Spleen (tissue), 7 donors: ENCODE measurements around the genes NOX1, GLA, ARMCX4, TCEAL2, ZCCHC18 and RIPPLY1.

DNA sequence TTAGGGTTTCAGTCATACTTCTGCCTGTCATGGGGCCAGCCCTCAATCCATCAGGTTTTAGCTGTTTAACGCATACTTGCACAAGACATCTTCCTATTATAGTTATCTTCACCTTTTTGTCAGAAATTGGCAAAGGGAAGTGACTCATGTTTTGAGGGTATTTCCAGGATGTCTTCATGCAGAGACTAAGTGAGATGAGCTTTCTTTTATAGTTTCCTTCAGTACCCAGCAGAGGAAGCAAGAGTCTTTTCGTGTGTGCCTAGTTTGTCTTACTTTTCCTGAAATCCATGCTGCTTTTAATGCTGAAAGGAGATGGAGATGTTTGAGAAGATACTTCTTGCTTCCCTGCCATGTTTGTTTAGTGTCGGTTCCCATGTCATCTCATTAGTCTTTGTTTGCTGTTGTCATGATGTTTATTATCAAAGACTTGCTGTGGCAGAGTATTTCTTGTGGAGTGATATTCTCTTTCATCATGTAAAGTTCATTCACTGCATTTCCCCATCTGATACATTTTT is 9.6 kb downstream of the CSTF2 start:
- PRO-cap, 4 experiments: no peak in any of the 4 experiments
- RAMPAGE, long total RNA, 4 experiments: no peak in any of the 4 experiments

GRCh38 chrX:100874222-100874419 is at the start of gene NOX1:
Gene NOX1, minus strand, starts transcription at chrX:100874359.
- PRO-cap, 4 experiments: no peak in any of the 4 experiments
- RAMPAGE, long total RNA, 4 experiments: no peak in any of the 4 experiments

GRCh38 chrX:101164556-101165544 is 54.7 kb upstream of the DRP2 start:
- PRO-cap, 4 experiments: no peak in any of the 4 experiments
- RAMPAGE, long total RNA, 4 experiments: no peak in any of the 4 experiments

DNA sequence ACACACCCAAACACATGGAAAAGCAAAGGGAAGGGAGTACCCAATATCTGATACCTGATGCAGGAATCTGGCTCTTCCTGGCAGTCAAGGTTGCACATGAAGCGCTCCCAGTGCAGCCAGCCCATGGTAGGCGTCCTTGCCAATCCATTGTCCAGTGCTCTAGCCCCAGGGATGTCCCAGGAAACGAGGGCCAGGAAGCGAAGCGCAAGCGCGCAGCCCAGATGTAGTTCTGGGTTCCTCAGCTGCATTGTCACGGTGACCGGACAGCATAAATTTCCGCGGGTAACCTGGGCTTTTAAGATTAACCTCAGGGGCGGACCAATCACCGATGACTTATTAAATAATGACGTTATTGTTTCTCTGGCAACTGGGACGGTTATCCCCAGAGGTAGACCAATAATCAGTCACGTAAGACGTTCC is at the start of gene GLA:
GLA (minus strand) TSS at position 270 of the 420 bp plus-strand sequence.
- PRO-cap, 4 experiments: peak in 4 of 4 experiments; most common minus-strand start position 231 of the sequence (in 3)
- RAMPAGE, long total RNA, 4 experiments: start-site peak on the minus strand in 3 of 4 experiments, centred at positions 207 to 255 of the sequence, 34 to 89 reads per replicate

DNA sequence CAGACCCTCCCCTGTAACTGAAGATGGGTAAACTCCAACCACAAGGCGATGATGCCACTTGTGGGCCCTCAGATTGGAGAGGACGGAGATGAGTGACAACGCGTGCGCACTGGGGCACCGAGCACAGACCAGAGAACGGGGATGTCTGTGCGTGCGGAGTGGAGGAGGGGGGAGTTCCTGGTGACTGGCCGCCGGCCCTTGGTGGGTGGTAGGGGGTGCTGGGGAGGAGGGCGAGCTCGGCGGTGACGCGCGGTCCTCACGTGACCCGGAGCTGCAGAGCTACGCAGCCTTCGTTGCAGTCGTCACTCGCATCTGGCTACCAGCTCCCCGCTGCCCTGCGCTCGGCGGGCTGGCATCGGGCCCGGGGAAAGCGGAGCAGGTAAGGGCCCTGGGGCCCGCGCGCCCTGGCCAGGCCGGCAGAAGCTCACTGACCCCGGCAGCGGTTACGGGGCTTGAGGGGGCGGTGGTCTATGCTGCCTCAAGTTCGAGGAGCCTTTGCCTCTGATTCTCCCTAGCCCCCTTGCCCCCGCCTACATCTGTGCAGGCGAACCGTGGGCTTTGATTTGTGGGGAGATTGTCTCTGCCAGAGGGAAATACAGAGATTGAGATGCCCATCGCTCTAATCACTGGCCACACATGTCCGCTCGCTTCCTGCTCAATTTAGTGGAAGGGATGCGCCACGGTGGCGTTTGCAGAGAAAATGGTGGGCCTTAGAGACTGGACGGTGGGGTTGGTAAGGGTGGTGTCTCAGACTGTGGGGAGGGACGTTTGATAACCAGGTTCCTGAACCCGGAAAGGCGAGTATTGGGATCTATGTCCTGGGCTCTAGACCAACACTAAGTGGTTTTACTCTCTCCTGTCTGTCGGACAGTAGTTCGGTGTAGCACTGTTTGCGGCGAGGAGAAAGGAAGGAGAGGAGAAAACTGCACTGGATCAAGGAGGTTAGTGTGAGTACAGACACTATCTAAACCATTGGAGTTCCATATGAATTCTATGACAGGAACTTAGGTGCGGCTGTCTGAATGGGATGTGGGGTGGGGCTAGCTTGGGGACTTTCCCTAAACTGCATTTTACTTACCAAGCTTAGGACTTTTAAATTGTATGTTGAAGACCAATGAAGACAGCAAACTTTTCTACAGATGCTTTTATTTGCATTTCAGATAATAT is at the start of gene ARMCX4:
ARMCX4 (plus strand) TSS at position 305 of the 1,167 bp plus-strand sequence.
- PRO-cap, 4 experiments: peak in 4 of 4 experiments; most common plus-strand start position 305 of the sequence (in 4); most common minus-strand start position 125 of the sequence (in 1)
- RAMPAGE, long total RNA, 4 experiments: start-site peak on the plus strand in 3 of 4 experiments, centred at positions 295 to 322 of the sequence, 78 to 89 reads per replicate

GRCh38 chrX:101638228-101638711 is 15.3 kb downstream of the ARMCX3 start:
- PRO-cap, 4 experiments: no peak in any of the 4 experiments
- RAMPAGE, long total RNA, 4 experiments: no peak in any of the 4 experiments

- PRO-cap, 4 experiments: peak in 2 of 4 experiments; most common plus-strand start chrX:101931278 (in 2); most common minus-strand start chrX:101931182 (in 1)
- RAMPAGE, long total RNA, 4 experiments: no peak in any of the 4 experiments
Observed at GRCh38 chrX:101930972-101931455, 813 bp downstream of the ZMAT1 start.

DNA sequence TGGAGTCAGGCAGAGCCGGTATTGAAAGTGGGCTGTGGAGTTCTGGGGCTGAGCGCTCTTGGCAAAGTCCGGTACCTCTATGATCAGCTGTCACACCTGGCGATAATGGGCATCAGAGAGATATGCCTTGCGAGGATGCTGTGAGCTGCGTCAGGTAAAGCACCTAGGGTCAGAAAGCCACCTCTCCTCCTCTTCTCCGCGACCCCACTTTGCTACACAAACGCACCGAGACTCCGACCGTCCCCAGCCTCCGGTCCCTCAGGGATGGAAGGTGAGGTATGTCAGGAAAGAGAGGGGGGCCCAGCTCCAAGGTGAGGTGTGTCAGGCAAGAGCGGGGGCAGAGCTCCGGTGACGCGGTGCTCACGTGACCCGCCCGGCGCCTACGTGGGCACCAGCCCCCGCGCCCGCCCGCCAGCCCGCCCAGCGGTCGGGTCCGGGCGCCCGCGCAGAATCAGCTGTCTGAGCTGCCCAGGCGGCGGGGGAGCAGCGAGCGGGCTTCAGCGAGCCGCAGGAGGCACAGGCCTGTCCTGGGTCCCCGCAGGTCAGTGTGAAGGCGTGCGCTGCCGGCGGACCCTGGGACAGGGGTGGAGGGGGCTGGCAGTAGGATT is at the start of gene TCEAL2:
TCEAL2 (plus strand) TSS at position 414 of the 608 bp plus-strand sequence.
- PRO-cap, 4 experiments: peak in 2 of 4 experiments; most common plus-strand start position 419 of the sequence (in 1); most common minus-strand start position 350 of the sequence (in 1)
- RAMPAGE, long total RNA, 4 experiments: start-site peak on the plus strand in 3 of 4 experiments, centred at positions 436 to 445 of the sequence, 36 to 369 reads per replicate

DNA sequence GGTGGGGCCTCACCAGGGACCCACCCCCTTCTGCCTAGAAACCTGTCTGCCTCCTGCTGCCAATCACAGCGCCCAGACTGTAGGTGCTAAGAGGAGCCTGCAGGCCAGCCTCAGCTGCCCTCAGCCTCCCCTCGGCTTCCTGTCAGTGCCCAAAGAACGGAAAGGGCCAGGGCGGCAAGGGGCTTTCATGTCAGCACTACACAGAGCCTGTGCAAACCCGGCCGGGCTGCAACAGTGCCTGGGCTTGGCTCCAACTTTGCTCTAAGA is 92.5 kb downstream of the NXF2 start:
- PRO-cap, 4 experiments: no peak in any of the 4 experiments
- RAMPAGE, long total RNA, 4 experiments: no peak in any of the 4 experiments

DNA sequence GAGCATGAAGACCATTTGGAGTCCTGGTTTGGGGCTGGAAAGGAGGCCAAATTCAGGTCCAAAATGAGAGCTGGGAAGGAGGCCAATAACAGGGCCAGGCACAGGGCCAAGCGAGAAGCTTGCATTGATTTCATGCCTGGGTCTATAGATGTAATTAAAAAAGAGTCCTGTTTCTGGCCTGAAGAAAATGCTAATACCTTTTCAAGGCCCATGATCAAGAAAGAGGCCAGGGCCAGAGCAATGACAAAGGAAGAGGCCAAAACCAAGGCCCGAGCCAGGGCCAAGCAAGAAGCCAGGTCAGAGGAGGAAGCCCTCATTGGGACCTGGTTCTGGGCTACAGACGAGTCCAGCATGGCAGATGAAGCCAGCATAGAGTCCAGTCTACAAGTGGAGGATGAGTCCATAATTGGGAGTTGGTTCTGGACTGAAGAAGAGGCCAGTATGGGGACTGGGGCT is 3.6 kb downstream of the GPRASP1 start:
- PRO-cap, 4 experiments: peak in 2 of 4 experiments; most common plus-strand start position 66 of the sequence (in 2)
- RAMPAGE, long total RNA, 4 experiments: no peak in any of the 4 experiments

GRCh38 chrX:103062692-103063450 is 1.1 kb downstream of the BEX1 start:
- PRO-cap, 4 experiments: no peak in any of the 4 experiments
- RAMPAGE, long total RNA, 4 experiments: no peak in any of the 4 experiments

DNA sequence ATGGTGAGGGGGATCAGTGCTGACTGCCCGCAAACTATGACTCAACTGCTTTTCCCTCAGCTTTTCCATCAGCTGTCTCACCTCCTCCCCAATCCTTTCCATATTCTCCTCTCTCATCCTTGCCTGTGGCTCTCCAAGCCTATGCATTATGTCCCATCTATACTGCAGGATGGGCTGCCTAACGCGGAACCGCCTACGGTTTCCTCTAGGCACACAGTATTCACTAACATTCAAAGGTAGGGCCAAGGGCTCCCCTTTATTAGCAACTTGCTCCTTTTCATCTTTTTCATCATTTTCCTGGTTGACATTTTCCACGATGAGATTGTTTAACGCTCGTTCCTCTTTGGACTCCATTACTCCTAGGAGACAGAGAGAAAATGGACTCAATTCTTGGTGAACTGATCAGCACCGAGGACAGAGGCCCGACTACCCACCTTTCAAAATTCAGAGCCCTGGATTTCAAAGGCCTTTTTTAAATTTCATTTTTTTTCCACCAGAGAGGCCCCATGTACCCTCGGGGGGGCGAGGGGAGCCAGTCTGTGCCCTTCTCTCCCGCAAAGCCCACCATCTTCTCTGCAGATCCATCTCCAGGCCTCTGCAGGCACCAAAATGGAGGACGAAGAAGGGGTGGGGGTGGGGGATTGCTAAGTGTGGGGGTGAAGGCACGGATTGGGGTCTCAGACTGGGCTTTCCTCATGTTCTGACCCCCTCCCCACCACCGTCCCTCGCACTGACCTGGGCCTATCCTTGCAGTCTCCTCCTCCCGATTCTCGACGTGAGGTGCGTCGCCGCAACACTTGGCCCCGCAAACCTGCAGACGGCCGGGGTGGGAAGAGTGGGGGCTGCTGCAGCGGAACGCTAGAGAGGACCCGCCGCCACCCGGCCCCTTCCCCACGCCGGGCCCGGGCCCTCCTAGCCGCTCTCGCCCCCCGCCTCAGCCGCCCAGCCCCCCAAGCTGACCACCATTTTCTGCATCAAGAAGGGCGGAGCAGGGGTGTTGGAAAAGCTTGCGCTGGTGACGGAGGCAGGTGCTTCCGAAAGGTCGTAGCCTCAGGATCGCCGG is 836 bp downstream of the BEX2 start:
- PRO-cap, 4 experiments: no peak in any of the 4 experiments
- RAMPAGE, long total RNA, 4 experiments: no peak in any of the 4 experiments

- PRO-cap, 4 experiments: no peak in any of the 4 experiments
- RAMPAGE, long total RNA, 4 experiments: no peak in any of the 4 experiments
Observed at GRCh38 chrX:103361714-103362324, 5.5 kb downstream of the TCEAL9 start.

GRCh38 chrX:103586013-103586286 is 635 bp downstream of the TCEAL4 start:
- PRO-cap, 4 experiments: peak in 1 of 4 experiments; most common plus-strand start chrX:103586097 (in 1)
- RAMPAGE, long total RNA, 4 experiments: no peak in any of the 4 experiments

- PRO-cap, 4 experiments: no peak in any of the 4 experiments
- RAMPAGE, long total RNA, 4 experiments: no peak in any of the 4 experiments
Observed at GRCh38 chrX:103623891-103624375, 4.8 kb upstream of the TCEAL1 start.

GRCh38 chrX:103674422-103675788 is 11.6 kb downstream of the MORF4L2 start:
- PRO-cap, 4 experiments: no peak in any of the 4 experiments
- RAMPAGE, long total RNA, 4 experiments: no peak in any of the 4 experiments

GRCh38 chrX:104112127-104113117 is at the start of gene ZCCHC18:
Gene ZCCHC18, plus strand, starts transcription at chrX:104112523.
- PRO-cap, 4 experiments: peak in 4 of 4 experiments; most common plus-strand start chrX:104112556 (in 2); most common minus-strand start chrX:104112438 (in 4)
- RAMPAGE, long total RNA, 4 experiments: start-site peak on the plus strand in 2 of 4 experiments, at chrX:104112543-104112896 at its widest, 12 to 19 reads per replicate

DNA sequence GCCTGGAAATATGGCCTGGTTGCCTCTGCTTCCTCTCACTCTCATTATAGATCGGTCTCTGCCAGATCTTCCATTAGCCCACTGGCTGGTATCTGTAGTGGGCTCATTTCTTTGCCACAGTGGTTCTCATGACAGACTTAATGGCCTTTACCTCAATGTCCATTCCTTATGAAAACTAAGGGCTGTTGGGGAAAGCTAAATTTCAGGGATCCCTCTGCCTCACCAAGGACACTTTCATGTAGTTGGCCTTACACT is 68.8 kb upstream of the IL1RAPL2 start:
- PRO-cap, 4 experiments: no peak in any of the 4 experiments
- RAMPAGE, long total RNA, 4 experiments: no peak in any of the 4 experiments

DNA sequence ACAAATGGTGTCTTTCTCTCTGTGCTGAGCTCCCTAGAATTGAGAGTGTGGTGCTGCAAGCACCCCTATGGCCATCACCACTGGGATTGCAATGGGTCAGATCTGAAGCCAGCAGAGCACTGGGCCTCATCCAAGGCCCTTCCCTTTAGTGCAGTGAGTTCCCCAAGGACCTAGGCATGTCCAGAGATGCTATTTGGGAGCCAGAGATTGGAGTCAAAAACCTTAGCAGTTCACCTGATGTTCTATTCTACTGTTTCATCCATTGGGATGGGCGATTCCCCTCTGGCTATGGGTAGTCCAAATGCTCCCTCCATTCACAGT is 229.3 kb upstream of the TEX13A start:
- PRO-cap, 4 experiments: no peak in any of the 4 experiments
- RAMPAGE, long total RNA, 4 experiments: no peak in any of the 4 experiments

DNA sequence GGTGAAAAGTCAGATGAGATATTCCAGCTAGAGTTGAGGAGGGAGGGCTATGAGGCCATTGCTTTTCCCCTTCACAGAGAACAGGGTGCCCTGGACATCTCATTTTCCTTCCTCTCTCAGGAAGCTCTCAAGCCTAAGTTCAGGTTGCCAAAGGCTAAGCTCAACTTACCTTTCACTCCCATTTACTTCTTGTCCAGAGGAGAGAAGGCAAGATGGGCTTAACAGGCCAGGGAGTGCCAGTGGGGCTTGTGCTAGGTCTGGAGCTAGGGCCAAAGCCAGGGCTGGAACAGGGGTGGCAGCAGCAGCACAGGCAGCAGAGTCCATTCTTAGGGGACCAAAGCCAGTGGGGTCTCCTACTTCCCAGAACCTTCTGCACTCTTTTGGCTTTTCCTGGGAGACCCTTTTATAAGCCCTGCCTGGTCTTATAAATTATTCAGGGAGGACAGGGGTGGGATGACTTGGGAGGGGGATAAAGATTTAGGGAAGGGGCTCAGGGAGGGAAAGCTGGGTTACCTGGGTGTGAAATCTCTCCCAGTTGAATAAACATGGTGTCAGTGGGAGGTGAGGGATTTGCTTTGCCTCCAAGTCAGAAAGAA is at the start of gene RIPPLY1:
RIPPLY1 (minus strand) TSS at position 378 of the 596 bp plus-strand sequence.
- PRO-cap, 4 experiments: no peak in any of the 4 experiments
- RAMPAGE, long total RNA, 4 experiments: no peak in any of the 4 experiments